Aorta (tissue), 1 donor: ENCODE measurements around the gene MYOG.

DNA sequence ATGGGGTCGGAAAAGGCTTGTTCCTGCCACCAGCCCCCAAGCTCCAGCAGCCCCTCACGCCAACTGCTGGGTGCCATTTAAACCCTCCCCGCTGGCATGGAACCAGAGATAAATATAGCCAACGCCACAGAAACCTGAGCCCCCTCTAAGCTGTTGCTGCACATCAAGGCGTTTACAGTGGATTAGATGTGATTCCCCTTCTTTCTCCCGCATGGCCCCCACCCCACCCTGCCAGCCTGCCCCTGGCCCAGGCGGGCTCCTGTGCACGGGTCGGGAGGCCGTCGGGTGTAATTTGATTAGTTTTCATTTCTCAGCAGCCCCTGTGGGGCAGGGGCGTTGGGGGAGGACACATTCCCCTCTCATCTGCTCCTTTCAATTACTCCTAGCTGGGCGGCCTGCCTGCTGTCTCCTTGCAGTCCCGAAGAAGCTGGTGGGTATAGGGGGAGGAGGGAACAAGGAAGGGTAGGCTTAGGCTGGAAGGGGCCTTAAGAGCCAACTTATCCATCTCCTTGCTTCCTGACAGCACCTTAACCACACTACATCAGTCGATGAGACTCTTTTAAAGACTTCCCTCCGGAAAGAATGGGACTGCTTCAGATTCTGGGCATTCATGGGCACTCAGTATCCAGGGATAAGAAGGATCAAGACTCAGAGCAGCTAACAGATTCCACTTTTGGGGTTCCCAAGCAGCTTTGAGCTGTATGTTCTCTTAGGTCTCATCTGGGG is at the start of gene MYOG:
TSS of gene MYOG (minus strand) at position 53 of the 726 bp plus-strand sequence.
- PRO-cap, result no peak

GRCh38 chr1:203117600-203118254 is 9.8 kb upstream of the ADORA1 start:
- PRO-cap, result no peak

DNA sequence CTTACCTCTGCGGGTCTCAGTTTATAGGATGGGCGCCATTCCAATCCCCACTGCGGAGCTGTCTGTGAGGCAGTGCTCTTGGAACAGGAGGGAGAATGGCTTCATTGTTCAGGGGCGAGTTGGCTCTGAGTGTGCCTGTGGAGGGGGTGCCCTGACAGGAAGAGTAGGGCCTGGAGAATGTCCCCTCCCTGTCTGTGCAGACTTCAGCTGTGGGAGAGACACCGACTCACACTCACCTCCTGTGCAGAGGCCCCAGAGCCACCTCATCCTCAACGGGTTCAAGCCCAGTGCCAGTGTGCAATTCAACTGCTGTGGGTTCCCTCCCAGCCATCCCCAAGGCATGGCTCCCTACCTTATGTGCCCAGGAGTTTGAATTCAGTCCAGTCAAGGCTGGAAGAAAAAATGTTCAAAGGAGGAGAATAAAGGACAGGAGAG is 17.2 kb downstream of the ADORA1 start:
- PRO-cap, result no peak

- PRO-cap, result no peak
These were observed 28.0 kb upstream of the BTG2 start for GRCh38 chr1:203277382-203277740.

- PRO-cap, result bidirectional peak, plus-strand start at chr1:203278658, minus-strand start at chr1:203278526; unidirectional peak, plus-strand start at chr1:203278658; unidirectional peak, minus-strand start at chr1:203278745
These were observed 27.0 kb upstream of the BTG2 start for GRCh38 chr1:203277925-203279033.

DNA sequence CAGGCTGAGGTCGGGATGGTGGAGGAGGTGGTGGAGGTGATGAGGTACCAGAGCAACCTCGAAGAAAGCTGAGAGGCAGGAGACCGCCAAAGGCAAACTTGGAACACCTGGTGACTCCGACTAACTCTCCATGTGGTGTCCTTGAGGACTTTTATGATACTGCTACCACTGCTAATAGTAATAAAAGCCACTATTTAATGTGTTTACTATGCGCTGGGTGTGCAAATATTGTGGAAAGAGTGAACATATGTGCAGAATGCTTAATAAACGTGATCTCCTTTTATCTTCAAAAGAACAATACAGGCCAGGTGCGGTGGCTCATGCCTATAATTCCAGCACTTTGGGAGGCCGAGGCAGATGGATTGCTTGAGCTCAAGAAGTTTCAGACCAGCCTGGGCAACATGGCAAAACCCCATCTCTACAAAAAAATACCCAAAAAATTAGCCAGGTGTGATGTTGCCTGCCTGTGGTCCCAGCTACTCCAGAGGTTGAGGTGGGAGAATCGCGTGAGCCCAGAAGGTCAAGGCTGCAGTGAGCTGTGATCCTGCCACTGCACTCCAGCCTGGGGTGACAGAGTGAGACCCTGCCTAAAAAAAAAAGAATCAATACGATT is 16.7 kb upstream of the BTG2 start:
- PRO-cap, result no peak

GRCh38 chr1:203300035-203300469 is 5.3 kb upstream of the BTG2 start:
- PRO-cap, result no peak

DNA sequence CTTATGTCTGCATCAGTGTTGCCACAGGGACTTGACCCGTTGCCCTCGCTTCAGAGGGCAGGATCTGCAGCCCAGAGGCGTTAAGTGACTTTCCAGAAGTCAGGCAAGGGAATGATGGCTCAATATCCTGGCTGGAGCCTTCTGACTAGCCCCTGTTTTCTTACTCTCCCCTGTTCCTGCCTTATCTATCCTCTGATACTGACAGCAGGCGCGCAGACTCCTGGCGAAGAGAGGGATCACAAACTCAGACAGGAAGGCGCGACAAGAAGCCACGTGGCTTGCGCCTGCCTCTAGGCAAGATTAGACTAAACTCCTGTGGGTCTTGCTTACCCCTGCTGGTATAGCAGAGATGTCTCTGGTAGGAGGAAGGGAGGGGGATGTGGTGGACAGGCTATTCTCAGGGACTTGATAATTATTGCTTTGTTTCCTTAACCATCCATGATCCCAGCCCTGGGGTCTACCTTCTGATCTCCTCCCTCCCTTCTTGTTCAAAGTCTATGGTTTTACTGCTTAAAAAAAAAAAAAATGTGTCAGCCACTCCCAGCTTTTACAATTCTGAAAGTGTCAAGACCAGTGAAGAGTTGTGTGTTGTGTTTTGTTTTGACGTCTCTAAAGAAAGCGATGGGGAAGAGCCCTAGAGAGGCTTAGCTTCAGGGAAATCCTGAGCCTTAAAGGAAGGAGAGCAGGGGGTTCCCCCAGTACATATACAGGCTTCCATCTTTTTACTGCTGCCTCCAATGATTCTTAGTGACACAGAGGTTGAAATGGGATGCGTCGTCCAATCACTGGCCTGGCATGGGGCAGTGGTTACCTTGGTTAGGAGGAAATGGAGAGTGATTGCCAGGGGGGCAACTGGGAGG is 13.7 kb upstream of the FMOD start:
- PRO-cap, result no peak

DNA sequence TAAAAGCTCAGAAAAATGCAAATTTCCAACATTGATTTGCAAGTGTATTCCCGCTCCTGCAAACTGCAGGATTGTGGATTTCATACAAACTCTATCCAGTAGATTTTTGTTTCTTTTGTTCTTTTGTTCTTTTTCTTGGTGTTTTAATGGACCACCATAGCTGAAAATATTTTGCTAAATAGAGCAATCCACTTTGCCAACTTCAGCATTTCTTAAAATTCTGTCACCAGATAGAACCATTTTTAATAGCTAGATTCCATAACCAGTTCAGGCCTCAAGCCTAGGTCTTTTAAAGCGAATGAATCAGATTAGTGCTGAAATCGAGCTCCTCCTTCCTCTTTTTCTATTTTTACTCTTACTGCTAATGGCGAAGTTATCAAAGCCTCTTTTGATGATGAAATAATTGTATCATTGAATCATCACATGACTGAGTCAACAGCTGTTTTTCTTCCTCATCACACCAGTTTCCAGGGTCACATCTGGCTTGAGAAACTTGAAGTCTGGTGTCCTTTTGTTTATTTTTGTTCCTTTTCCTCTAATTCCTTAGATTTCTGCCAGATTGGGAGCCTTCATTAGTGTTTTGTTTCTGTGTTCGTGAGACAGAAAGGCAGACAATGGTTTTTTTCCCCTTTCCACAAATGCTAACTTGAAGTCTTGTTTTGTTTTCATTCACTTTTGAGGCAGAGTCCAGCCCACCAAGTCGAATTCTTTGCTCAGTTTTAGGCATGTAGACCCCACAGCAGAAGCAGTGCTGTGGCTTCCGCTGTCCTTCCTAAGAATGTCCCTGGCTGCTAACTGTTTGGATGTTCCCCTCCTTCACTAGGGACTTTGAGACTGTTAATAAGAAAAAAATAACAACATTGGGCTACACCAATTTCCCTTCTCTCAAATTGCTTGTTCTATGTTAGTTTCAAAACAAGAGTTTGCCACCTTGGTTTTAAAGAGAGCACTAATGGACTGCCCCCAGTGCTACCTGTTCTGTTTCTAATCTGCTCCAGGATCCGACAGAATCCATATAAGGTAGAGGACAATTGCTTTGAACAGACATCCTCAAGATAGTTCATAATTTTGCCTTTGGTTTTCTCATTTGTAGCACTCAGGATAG is 51.8 kb upstream of the FMOD start:
- PRO-cap, result no peak

DNA sequence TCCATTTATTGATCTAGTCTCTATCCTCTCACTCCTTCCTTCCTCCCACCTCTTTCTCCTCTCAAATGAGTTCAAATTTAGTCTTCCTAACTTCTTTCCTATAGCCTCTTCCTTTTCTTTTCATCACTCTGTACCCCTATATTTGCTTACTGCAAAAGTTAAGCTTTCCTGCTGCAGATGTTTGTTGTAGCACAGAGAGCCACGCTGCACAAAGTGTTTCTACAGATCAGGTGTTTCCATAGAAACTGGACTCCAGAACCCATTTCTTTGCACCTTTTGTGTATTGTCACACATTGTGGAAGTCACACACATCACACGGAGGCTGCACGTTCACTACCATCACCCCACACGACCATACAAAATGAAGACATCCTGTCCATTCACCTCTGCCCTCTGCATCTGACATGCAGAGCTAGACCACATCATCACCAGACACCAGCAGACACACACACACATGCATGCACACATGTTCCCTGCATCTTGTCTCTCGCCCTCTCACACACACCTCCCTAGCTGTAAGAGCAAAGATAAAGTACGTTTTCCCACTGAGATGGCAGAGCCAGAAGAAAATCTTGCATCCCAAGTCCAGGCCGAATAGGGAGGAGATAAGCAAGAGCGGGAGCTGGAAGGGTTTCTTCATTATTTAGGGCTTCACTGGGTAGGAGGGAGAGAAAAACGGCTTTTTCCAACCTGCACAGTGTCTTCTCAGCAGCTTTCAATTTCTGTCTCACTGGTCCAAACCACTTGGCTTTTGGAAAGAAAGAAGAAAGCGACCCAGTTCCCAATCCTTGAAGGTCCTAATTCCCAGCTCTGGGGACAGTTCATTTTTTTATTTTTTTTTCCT is 625 bp downstream of the PRELP start:
- PRO-cap, result unidirectional peak, minus-strand start at position 724 of the sequence

DNA sequence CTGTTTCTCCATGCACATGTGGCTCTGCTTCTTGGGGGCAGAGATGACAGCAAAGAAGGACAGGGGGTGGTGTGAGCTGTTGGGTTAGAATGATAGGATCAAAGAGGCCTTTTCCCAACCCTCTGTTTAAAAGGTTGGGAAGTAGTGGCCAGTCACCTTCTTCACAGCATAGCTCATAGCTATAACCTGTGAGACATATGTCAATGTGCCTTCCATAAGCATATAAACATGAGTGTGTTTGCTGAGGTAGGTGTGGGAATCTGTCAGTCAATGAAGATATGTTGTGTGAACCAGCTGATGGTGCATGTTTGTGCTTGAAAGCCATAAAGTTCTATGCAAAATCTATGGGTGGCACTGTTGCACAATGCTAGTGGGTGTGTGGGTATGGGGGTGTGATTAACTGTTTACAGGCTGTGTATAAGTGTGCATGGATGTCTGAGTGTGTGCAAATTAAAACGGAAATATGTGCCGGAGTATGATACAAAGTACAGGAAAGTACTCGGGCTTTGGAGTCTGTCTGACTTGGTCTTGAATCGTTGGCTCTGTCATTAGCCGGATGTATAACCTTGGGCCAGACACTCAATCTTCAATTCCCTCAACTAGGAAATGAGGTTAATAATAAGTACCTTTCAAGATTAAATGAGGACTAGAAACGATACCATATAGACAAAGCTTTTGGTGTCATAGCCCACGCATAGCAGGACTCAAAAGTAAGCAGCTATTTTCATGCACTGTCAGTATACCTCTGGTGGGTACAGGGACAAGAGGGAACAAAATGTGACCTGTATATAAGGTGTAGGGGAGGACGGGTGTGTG is 960 bp upstream of the ATP2B4 start:
- PRO-cap, result no peak

DNA sequence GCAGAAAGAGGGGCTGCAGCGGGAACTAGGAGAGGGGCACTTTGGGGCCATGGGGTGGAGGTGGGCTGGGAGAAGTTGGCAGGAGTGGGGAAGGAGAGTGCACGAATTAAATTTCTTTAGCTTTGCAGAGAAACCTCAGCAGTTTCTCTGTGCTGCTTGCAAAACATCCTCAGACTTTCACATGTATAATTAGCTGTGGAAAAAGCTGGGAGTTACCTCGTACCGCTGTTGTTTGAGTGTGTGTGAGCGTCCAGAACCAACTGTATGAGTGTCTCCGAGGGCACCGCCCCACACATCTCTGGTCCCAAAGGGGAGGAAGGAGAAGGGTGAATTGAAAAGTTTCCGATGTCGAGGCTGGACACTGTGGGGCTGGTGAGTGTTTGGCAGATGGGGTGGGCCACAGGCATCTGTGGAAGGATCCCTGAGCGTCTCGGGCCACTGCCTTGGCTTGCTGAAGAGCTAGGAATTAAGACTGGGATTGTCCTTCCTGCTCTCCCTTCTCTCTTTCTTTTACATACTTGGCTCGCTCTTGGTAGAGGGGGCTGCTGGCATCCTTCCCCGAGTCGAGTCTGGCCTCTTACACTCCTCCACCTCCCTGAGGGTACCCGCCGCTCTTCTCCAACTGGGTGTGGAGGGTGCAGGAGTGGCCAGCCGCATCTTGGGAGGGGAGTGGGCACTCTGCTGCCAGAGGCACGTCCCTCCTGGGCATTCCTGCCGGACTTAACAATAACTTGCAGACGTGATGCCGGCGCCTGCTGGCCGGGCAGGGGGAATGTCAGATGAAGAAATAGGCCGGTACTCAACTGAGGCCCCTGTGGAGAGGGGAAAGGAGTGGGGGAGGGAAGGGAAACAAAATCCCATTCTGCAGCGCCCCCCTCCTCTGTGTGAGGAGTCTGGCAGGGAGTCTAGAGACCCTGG is 1.3 kb downstream of the ATP2B4 start:
- PRO-cap, result bidirectional peak, plus-strand start at position 232 of the sequence, minus-strand start at position 262 of the sequence

DNA sequence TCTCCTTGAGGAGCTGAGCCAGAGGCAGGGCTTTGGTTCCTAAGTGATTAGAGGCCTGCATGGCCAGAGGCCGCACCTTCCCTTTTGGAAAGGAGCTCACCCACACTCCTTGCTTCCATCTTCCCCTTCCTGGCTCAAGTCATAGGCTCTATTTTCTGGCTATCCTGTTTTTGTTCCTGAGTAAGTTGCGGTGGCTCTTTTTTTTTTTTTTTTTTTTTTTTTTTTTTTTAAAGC is 45.4 kb downstream of the ATP2B4 start:
- PRO-cap, result no peak

DNA sequence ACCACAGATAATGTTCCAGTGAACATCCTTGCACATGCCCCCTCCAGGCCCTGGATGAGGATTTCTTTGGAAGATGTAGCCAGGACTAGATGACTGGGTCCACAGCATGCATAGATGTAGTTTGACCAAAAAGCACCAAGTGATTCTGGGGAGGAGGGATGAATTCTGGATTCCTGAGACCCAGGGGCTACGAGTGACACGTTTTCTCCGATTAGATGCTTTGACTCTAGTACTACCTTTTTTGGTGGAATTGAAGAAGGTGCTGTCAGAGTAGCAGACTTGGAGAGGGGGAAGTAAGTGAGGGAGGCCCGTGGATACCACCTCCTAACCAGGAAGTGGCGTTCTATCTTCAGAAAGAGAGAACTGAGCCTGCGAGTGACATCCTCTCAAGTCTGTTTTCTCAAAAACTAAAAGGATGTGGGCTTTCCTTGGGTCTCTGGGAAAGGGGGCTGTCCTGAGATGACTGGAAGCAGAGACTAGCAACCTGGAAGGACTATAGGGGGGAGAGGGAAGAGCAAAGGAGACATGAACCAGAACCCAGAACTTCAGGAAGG is 48.9 kb downstream of the ATP2B4 start:
- PRO-cap, result no peak

GRCh38 chr1:203797959-203799066 is 2.9 kb downstream of the ZBED6 start:
- PRO-cap, result no peak

DNA sequence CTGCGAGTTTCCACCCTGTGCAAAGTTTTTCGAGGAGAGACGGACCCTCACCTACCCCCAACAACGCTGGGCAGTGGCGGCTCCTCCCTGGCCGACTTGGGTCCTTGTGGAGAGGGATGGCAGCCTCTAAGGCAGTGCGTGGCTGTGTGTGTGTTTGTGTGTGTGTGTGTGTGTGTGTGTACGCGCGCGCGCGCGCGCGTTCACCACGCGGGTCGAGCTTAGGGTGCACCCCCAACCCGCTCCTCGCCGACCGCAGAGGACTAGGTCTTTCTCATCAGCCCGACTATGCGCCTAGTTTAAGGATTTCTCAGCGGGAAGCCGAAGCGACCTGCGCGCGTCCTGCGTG is 879 bp downstream of the SOX13 start:
- PRO-cap, result no peak

DNA sequence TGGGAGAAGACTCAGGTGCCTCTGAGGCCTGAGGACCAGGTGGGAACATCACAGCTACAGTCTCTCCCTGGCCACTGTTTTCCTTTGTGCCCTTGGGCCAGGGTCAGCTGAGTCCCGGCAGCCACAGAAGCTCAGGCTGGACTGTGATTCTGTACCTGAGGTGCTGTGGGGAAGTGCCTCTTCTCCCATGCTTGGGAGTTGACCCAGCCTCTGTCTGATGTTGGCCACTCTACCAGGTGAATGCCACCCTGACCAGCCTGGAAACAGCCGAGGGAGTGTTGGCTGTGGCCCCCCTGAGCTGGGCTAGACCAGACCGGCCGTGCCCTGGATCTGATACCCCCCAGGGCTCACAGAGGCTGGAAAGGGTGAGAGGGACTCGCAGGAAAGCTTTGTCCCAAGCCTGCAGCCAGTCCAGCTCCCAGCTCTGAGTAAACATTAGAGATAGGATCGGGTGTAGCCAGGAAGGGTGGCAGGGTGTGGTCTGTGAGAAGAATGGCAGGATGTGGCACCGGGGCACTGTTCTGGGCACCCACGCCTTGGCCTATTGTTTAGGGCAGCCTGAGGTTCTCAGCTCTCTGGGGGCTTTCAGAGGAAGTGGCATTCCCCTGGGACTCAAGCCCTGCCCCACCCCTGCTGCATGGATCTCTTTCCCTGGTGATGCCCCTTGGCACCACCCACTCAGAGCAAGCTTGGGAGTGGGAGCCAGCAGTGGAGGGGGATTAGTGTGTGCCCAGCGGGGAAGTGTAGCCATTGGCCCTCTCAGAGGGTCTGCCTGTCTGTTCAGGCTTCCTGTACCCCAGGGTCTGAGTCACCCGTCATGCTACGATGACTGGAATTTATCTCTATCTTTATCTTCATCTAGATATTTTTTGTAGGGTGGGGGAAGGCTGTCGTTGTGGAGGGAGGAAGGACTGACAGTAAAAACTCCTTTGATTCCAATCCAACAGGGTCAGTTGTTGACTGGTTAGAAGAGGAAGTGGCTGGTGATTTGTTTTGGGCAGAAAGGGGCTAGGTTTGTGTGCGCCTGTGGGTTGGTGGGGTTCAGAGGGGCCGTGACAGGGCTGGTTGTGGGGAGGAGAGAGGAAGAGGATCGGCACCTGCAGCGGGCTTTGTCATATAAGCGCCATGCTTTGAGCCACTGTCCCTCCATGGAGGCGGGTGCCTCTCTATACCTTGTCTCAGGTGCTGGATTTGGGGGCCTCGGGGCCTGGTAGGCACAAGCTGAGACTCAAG is 31.5 kb downstream of the SOX13 start:
- PRO-cap, result no peak

- PRO-cap, result no peak
These were observed 26.1 kb downstream of the ETNK2 start for GRCh38 chr1:204125625-204126222.

DNA sequence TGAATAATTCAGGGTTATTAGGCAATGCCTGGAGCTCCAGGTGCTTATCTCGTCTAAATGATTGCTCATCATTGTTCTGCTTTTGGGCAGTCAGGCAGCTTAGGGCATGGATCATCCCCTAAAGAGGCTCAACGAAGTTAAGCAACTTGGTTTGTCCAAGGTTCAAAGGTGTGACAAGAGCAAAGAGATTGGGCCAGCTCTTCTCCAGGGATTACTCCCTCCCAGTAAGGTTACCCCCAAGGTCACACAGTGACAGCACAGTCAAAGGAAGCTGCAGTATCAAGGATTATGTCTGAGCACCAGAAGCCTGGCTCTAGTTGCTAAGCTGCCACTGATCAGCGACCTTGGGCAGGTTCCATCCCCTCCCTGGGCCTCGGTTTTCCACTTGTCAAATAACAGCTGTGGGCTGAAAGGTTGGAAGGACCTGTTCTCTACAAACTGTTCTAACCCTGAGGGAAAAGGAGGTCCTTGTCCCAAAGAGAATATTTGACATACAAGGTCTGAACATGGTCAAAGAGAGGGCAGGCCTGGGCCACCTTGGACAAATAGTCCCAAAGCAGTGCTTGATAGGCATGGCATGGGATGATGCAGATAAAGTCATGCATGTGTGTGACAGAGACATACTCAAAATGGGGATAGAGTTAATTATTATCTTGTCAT is 6.7 kb downstream of the ETNK2 start:
- PRO-cap, result no peak

DNA sequence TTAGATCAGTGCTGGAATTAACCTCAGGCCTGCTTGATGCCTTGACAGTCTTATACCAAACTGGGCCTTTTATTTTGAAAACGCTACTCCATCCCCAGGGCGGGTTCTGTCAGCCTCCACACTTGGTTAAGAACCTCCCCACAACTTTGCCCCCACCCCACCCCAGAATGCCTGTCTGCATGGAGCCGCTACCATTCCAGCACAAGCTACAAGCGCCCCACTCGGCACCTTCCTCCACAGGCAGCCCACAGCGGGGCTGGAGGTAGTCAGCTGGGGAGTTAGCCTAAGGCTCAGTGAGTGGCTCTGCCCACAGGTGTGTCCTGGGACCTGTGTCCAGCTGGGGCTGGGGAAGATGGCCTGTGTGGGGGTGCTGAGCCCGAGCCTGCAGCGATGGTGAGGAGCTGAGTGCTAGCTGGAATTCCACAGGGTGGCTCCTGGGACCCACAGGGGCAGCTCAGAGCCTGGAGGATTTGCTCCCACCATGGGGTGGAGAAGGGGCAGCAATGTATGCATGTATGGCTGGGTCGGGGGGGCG is 1.1 kb downstream of the ETNK2 start:
- PRO-cap, result no peak